Measurements from ENCODE around the genes ENPP4, ENPP5 and CD2AP.

GRCh38 chr6:45450780-45451456 lies 73.2 kb upstream of the SUPT3H start:
- PRO-cap, result no peak

DNA sequence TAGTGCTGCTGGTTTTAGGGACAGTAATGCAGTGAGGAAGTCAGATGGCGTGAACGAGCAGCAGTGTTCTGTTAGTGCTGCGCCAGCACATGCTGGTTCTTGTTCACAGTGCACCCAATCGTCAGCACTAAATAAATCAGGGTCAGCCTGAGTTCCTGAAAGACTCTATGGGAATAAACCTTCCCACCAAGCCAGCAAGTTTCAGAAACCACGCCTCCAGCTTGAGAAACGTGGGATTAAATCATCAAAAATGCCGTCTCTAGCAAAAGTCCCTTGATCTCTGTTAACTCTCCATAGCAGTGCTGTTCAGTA lies 236.0 kb upstream of the SUPT3H start:
- PRO-cap, result no peak

- PRO-cap, result no peak
Measured at GRCh38 chr6:45658777-45659475, 281.2 kb upstream of the SUPT3H start.

- PRO-cap, result no peak
Measured at GRCh38 chr6:45968947-45969646, 46.6 kb downstream of the CLIC5 start.

DNA sequence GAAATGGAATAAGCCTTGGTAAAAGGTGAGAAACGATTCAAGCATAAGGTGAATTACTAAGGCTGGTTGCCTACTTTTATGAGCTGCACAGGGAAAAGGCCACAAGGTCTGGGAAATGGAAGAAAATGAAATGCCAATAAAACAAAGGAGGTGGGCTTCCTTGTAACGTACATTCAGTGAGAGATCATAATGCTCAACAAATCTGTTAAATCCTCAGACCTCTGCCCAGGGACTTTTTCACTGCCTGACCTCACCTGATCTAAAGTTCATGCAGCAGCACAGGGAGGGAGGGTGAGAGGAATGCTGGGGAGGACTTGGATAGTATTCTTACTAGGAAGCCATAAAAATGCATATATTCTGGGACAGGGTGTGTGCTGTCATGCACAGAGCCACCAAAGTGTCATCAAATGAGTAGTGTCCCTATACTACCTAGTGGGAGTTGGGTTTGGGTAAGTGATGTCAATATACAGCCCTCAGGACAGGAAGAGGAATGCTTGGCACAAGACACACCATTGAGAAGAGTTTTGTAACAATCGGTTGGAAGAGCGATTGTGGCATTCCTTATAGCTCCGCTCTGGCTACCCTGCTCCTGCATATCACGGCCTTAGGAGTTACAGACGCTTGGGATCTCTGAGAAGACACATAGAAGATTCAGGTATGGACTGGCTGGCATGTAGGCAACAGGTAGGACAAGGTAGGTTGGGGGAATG lies 32.6 kb downstream of the CLIC5 start:
- PRO-cap, result no peak

GRCh38 chr6:46129695-46130546 lies at the start of gene ENPP4:
Gene ENPP4, plus strand, starts transcription at chr6:46129989.
- PRO-cap, result unidirectional peak, plus-strand start at chr6:46129993

DNA sequence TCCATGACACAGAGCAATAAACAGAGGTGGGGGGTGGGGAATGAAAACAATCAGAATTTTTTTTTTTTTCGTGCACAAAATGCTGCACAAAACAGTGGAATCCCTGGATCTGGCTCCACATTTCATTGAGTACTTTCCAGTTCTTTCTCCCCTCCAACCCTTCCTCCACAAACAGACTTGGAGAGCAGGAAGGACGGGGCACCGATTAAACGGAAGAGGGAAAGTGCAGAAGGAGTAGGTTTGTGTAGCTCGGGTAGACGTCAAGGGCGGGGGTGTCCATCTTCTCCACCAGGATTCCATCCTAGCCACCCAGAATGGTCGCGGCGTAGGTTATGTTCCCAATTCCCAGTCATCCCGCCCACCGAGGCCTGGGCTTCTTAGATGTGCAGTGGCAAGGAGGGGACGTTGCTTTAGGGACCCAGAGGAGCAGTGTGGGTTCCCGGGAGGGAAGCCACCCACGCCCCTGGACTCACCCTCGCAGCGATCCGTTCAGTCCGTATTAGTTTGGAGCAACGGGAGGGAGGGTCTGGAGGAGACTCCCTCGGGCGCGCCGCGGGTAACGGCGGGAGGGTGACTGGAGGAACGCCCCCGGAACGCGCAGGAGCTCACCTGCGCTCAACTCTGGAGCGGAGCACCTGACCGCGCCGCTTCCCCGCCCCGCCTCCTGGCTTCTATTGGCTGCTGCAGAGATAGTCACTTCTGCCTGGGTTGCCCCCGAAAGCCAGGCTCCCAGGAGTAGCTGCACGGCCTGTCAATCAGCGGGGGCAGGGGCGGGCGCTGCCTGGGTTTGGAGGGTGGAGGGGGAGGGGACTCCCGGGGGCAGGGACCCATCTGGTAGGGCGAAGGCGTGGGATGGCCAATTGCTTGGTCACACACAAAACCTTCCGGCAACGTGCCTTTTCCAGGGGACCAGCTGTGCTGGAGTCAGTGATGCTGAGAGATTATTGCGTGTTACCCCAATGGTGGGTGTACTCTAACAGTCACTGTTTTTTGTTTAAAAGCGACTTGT lies at the start of gene ENPP5:
Gene ENPP5 (minus strand): TSS at position 646 of the 1,009 bp plus-strand sequence.
- PRO-cap, result no peak

- PRO-cap, result no peak
Measured at GRCh38 chr6:46404968-46405472, 86.2 kb downstream of the RCAN2 start.

- PRO-cap, result no peak
Measured at GRCh38 chr6:46427608-46428224, 63.5 kb downstream of the RCAN2 start.

GRCh38 chr6:46502282-46503300 lies 11.3 kb upstream of the RCAN2 start:
- PRO-cap, result no peak

GRCh38 chr6:46658374-46658790 lies 5.6 kb downstream of the SLC25A27 start:
- PRO-cap, result no peak

DNA sequence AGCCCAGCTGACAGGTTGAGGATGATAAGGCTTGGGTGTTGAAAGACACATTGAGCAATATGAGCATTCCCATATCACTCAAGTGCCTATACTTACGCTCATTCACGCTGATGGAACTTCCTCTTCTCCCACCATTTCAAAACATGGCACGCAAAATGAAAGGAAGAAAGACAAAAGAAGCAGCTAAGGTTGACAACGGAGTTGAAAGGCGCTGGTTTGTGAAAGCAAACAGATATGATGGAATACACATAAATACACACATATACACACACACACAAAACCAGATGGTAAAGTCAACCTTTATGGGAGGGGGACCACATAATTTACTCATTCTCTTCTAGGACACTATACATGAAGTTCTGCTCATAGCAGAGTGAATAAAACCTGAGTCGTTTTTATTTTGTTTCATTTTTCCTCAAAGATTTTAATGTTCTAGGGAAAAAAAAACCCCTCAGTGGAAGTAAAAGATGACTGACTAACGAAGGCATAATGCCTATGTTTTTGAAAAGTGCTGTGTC lies 22.0 kb upstream of the MEP1A start:
- PRO-cap, result no peak

DNA sequence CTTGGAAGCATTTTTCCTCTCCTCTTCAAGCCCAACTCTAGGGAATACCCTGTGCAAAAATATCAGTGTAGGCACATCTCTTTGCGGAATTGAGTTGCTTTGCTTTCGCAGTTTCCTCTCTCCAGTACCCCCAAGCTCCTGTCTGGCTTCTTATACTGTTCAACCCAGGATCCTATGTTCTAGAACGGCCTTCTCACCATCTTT lies 38.9 kb downstream of the MEP1A start:
- PRO-cap, result no peak

DNA sequence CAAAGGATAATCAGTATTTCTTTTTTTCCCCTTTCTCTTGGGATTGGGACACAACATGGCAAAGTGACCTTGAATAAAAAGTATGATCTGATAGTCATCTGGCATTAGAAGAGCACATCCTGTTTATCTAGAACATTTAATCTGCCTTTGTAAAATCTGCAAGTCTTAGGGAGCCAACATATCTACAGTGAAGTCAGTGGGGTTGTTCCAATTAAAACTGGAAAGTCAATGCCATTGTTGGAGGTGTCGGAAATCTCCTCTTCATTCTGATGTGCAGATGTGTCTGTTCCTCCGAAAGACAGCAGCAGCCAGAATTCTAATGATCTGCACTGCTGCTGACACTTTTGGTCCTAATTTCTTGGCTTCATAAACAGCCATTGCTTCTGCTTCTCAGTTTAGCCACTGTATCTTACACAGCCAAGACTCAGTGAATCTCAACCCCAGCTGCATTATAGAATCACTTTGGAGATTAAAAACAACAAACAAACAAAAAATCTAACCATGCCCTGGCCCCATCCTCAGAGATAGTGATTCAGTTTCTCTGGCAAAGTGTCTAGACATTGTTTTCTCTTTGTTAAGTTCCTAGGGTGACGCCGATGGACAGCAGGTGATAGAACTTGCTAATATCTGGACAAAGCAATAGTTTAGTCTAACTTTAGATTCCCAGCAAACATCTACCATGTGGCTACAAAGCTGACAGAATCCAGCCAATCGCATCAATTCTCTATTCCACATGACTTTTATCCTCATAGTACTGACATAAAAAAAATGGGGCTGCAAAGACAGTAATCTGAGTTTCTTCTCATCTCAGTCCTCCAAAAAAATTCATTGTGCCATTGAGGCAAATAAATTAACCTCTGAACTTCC lies 3.0 kb downstream of the ADGRF5 start:
- PRO-cap, result no peak

GRCh38 chr6:47044147-47044918 lies 2.2 kb upstream of the ADGRF1 start:
- PRO-cap, result no peak

DNA sequence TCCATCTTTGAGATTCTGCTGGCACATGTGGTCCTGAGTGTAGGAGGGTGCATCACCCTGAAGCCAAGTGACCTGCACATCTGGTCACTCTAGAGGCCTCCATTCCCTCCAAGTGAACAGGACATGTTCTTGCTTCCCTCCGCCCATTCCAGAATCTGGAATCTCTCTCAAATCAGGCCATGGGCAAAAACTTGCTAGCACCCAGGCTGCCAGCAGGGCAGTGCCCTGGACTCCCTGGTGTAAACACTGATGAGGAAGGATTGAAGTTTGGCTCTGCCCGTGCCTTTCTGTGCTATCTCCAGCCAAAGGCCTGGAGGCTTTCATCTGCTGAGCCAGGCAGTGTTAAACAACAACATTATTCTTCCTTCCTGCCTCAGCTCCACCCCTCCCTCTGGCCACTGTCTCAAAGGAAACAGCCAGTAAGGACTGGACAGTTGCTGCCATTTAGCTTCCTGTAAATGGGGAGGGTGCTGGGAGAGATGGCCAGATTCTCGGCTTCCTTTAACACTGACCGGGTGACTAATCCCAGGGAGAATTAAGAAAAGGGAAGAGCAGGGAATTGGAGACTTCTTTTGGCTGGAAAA lies 19.4 kb upstream of the ADGRF1 start:
- PRO-cap, result no peak

DNA sequence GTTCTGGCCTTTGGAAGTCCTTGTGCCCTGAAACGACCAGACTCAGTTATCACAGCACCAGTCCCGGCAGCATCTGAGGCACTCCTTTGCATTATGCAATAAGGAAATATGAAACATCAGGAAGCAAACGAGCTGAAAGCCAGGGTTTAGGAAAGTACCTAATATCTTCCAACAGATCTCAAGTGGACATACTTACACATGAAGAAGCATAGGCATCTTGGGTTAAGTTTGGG lies 61.9 kb upstream of the ADGRF1 start:
- PRO-cap, result no peak

DNA sequence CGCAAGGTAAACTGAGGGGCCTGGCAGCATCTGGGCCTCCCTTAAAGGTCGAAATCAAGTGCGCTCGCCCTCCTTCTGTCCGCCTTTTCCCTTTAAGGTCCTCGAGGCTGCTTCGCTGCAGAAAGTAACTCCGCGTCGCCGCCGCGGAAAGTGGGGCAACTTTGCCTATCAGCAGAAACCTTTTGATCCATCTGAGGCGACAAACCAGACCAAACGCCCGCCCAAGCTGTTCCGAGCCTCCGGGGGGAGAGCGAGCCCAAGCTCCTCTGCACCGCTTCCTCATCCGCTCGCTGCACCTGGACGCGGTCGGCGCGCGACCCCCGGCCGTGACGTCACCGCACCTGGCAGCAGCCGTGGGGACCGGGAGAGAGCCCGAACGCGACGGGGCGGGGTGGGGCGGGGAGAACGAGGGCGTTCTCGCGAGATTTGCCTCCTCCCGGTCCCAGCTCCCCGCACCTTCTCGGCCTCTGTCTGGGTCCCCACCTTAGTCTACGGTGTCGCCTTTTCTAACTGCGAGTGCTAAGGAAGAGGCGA lies at the start of gene CD2AP:
Gene CD2AP (plus strand): TSS at position 466 of the 534 bp plus-strand sequence.
- PRO-cap, result no peak

DNA sequence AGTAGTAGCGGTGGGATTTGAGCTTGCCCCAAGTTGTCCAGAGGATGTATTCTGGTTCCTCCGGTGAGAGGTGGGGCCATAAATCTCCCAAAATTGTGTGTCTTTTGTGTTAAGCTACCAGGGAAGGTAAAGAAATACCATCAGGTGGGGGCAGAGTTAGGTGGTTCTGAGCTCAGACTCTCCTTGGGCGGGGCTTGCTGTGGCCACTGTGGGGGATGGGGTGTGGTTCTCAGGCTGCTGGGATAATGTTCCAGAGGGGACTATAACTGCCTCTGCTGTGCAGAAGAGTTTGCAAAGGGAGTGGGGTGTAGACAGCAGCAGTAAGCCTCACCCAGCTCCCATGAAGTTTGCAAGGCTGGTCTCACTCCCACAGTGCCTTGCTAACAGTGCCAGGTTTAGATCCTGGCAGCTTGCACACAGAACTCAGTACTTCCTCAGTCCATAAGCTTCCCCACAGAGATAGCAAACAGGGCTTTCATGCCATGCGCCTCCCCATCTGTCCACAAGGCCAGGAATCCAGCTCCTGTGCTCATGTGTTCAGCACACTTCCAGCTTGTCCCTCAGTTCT lies 278.5 kb upstream of the PTCHD4 start:
- PRO-cap, result no peak

GRCh38 chr6:49453378-49453852 lies 9.6 kb downstream of the MMUT start:
- PRO-cap, result no peak

All from mesenteric fat pad (tissue), 1 donor.